ENCODE measurements around a stretch of chr19.

DNA sequence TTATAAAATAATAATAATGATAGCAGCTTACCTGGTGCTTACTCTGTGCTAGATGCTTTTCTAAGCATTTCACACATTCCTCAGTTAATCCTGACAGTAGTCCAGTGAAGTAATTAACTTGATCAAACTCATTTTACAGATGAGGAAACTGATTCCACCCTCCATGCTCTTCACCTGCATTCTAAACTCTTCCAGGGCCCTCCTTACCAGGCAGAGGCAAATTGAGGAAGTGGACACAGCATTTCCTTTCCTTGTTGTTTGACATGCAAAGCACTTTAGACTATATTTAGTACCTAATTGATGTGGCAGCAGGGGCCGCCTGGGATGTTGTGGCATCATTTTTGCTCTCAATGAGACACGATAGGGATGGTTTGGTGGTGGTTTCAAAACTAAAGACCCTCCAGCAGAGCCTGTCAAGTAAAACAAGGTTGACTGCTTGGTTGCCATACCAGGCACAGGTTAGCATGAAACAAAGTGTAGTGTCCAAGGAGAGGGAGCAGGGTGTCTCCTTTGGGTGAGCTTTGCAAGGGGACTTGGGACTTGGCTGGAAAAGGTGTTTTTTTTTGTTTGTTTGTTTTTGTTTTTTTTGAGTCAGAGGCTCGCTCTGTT, 7.9 kb downstream of the SIPA1L3 start:
- RAMPAGE, long total RNA, result no peak
- RRBS, result no CpG with 5 or more reads among the region's 3 CpGs

- RAMPAGE, long total RNA, result no peak
- RRBS, result 19% methylated on average over 3 of the region's 17 CpGs
Measured at GRCh38 chr19:37932769-37934055, 26.2 kb downstream of the SIPA1L3 start.

DNA sequence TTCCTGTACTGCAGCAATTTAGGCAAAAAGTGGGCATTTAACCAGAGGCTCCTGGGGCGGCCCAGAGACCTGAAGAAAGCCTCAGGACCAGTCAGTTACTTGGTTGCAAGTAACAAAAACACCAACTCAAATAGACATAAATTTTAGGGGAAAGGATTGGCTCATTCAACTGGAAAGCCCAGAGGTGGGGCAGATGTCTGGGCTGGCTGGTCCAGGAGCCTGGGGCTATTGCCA, 97.1 kb downstream of the SIPA1L3 start:
- RAMPAGE, long total RNA, result no peak
- RRBS, result no CpG with 5 or more reads among the region's 1 CpG

- RAMPAGE, long total RNA, result no peak
- RRBS, result no CpG with 5 or more reads among the region's 13 CpGs
Measured at GRCh38 chr19:38267694-38268532, 3.5 kb downstream of the SPINT2 start.

DNA sequence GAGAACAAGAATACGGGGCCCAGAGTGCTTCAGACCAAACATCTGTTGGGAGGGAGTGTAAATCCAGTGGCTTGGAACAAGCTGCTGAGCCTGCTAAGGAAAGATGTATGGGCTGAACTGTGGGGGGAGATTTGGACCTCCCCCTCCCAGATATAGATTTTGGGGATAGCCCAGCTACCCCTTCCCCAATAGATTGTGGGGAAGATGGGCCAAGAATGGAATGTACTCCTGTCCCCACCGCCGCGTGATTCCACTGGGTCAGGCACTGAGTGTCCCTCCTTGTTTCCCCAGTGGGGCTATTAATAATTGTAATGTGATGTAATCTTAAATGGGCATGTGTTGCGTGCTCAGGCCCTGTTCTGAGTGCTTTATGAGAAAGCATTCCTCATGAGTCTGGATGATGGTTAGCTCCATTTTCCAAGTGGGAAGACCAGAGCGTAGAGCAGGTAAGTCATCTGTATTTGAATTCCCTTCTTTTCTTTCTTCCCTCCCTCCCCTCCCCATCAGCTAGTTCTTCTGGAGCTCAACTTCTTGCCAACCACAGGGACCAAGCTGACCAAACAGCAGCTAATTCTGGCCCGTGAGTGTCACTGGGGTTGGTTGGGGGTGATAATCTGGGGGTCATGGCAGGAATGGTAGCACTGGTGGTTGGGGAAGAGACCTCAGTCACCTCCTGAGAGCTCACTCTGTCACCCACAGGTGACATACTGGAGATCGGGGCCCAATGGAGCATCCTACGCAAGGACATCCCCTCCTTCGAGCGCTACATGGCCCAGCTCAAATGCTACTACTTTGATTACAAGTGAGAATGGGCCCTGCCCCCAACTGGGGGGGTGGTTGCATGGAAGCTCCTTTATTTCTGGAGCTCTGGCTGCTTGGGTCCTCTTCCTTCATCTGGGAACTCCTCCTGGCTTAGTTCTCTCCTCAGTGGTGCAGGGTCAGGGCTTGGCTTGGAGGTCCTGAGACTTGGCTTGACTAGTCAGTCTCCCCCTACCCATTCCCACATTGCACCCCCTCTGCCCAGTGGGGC, 1.6 kb downstream of the PSMD8 start:
- RAMPAGE, long total RNA, result no peak
- RRBS, result no CpG with 5 or more reads among the region's 11 CpGs

- RAMPAGE, long total RNA, result no peak
- RRBS, result 84% methylated on average over 3 of the region's 13 CpGs
Measured at GRCh38 chr19:38412790-38413334, 10.0 kb downstream of the FAM98C start.

DNA sequence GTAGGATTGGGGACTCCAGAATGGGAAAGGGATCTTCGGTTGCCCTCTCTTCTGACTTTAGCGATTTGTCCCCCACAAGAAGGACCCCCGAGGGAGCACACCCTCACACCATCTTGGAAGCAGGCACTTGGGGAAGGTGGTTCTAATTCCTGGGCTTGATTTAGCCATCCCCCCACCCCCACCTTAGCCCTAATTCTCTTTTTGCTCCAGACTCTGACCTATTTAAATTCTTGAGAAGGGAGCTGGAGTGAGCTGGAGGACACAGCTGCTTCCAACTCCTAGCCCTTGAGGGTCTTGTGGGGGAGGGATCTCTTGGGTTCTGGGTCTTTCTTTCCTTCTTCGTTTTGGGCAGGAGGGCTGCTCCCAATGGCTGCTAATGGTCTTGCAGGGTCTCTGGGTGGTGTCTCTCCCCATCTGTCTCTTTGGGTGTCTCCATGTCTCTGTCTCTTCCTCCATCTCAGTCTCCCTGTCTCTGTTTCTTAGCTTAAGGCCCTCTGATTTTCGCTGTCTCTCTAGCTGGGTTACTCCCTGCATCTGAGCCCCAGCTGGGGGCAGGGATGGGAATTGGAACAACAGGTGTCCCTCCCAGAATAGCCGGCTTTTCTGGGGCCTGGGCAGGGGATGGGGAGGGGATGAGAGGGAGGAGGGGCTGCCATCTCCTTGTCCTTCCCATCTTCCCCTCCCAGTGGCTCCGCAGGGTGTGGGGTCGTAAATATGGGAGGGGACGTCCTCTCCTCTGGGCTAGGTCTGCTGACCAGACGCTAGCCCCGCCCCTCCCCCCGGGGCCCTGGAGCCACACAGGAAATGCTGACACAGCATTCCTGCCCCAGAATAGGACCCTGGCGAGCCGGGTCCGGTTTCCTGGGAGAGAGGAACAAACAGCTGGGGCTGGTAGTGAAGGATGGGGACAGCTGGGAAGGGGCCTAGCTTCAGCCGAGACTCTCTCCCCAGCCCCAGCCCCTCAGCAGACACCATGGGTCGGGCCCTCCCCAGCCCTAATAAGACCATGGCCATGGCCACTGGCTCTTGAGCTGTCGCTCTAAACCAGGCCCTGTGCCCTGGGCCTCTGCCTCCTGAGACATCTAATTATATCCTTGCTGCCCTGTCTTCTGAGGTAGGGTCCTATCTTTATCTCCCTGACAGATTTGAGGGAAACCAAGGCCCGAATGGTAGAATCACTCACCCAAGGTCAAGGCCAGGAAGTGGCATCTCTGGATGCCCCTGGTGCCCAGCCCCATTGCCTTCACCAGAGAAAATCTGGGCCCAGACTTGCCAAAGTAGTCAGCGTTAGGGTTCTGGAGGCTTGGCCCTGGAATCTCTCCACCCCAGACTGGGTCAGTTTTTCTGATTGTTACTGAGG, 1.1 kb downstream of the RYR1 start:
- RAMPAGE, long total RNA, result no peak
- RRBS, result 10% methylated on average over 3 of the region's 20 CpGs

DNA sequence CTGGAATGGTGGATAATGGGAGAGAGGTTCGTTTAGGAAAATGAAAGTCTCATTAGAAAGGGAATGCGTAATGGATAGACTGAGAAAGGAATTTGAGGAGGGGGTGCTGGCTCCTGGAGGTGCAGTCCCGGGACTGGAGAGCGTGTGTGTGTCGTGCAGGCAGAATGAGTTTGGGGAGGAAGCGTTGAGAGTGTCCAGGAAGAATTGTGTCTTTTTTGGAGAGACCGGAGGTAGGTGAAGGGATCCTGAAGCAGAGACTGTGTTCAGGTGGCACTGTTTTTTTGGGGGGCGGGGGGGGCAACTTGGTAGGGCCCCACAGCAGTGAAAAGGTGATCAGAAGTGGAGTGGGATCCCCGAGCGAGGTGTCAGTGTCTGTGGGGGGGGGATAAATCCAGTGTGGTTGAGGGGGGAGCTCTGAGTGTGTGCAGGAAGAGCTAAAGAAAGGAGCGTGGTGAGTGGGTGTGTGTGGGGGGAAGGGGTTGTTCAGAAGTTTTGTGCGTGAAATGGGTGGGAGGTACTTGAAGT, 1.5 kb downstream of the ACTN4 start:
- RAMPAGE, long total RNA, result no peak
- RRBS, result 2% methylated on average over 4 of the region's 12 CpGs

DNA sequence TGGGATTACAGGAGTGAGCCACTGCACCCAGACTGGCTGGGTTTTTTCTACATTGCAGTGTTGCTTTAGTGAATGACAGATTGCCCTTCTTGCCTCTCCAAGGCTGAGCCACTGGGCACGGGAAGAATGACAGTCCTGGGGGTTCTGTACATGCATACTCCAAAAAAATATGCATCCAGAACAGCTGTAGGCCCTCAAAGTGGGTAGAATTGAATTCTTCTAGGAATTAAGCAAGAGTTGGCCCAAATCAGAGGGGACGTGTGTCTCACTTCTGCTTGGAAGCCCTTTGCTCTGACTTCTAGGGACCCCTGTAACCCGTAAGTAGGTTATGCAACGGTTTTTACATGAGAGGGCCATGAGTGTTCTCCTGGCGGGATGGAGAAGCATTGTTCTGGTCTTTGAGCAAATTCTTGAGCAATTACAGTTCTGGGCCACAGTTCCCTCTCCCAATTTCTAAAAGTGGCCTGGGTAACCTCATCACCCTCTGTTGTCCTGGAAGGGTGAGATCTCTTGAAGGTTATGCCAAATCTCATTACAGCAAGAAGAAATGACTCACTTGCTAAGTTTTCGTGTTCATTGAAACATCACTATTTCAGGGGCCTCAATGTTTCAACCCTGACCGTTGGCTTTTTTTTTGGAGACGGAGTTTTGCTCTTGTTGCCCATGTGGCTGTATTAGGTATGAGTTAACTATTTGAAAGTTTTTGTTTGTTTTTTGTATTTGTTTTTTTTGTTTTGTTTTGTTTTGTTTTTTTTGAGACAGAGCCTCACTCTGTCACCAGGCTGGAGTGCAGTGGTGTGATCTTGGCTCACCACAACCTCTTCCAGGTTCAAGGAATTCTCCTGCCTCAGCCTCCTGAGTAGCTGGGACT, 3.8 kb downstream of the ACTN4 start:
- RAMPAGE, long total RNA, result no peak
- RRBS, result no CpG with 5 or more reads among the region's 8 CpGs

- RAMPAGE, long total RNA, result no peak
- RRBS, result no CpG with 5 or more reads among the region's 5 CpGs
Measured at GRCh38 chr19:38675456-38675691, 27.9 kb downstream of the ACTN4 start.

- RAMPAGE, long total RNA, result no peak
- RRBS, result no CpG with 5 or more reads among the region's 14 CpGs
Measured at GRCh38 chr19:38682806-38683842, 35.7 kb downstream of the ACTN4 start.

- RAMPAGE, long total RNA, result no peak
- RRBS, result no CpG with 5 or more reads among the region's 13 CpGs
Measured at GRCh38 chr19:38695167-38695850, 47.9 kb downstream of the ACTN4 start.

GRCh38 chr19:38716473-38717643, 27.4 kb downstream of the CAPN12 start:
- RAMPAGE, long total RNA, result no peak
- RRBS, result 94% methylated on average over 6 of the region's 30 CpGs

- RAMPAGE, long total RNA, result no peak
- RRBS, result 100% methylated on average over 1 of the region's 16 CpGs
Measured at GRCh38 chr19:38719607-38720194, 24.6 kb downstream of the CAPN12 start.

GRCh38 chr19:38724633-38725309, 19.5 kb downstream of the CAPN12 start:
- RAMPAGE, long total RNA, result no peak
- RRBS, result no CpG with 5 or more reads among the region's 18 CpGs

GRCh38 chr19:38726689-38727287, 17.5 kb downstream of the CAPN12 start:
- RAMPAGE, long total RNA, result no peak
- RRBS, result no CpG with 5 or more reads among the region's 30 CpGs

DNA sequence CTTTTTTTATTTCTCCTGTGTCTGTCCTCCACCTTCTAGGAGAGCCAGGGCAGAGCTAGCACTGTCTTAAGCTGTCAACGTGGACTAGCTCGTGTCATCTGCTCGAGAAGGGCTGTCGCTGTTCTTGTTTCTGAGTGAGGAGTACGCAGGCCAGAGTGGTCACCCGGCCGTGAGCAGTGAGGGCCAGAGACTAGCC, 13.8 kb downstream of the CAPN12 start:
- RAMPAGE, long total RNA, result no peak
- RRBS, result no CpG with 5 or more reads among the region's 7 CpGs

GRCh38 chr19:38793175-38793656, 4.2 kb downstream of the LGALS7B start:
- RAMPAGE, long total RNA, result no peak
- RRBS, result no CpG with 5 or more reads among the region's 9 CpGs

- RAMPAGE, long total RNA, result no peak
- RRBS, result no CpG with 5 or more reads among the region's 6 CpGs
Measured at GRCh38 chr19:38811851-38812291, 874 bp downstream of the LGALS4 start.

DNA sequence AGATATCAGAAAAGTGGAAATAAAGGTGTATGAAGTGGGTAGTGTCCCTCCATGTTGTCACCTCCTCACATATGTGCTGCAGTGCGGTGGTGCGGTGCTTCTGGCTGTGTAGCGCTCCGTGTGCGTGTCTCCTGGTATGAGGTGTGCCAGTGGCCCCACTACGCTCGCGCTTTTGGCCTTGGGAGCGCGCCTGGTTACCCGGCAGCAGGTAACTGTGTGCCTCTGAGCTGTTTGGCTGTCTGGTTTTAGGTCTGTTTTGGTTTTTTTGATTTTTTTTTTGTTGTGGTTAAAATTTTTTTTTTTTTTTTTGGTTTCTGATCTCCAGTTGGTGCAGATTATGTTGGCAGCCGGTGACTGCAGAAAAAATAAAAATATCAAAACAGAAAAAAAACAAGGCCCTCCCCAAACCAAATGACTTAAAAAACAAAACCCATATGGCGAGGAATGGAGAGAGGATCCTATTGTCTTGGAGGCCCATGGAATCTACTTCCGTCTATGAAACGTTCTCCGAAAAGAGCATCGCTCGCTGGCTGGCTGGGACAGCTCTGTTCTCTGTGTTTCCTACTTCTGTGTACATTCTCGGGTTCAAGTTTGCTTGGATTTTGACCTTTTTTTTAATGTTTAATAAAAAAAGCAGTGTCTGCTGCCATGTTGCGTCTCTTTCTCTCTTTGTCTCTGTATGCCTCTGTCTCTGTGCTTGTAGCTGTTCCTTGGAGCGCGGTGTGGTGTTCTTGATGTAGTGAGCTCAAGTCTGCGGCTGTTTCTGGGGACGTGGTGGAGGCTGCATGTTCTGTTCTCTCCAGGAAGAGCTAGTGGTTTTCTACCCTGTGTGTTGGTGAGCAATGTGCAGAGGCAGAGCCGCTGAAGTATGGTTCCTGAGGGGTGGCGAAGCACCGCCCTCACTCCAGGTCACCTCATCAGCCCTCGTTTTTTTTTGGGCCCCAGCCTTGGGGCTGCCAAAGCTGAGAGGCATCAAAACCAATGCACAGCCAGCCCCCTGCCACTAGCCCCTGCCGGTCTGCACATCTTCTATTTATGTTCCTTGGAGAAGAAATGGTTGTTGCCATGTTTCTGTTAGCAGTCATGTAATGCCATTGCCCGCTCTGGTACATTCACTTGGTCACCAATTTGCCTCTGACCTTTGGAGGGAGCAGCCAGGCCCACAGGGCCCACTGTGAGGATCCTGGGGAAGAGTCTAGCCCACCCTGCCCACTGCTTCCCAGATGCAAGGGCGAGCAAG, 7.6 kb downstream of the HNRNPL start:
- RAMPAGE, long total RNA, result no peak
- RRBS, result no CpG with 5 or more reads among the region's 31 CpGs